SJSA1 (cell line): ENCODE measurements around a stretch of chr19.

DNA sequence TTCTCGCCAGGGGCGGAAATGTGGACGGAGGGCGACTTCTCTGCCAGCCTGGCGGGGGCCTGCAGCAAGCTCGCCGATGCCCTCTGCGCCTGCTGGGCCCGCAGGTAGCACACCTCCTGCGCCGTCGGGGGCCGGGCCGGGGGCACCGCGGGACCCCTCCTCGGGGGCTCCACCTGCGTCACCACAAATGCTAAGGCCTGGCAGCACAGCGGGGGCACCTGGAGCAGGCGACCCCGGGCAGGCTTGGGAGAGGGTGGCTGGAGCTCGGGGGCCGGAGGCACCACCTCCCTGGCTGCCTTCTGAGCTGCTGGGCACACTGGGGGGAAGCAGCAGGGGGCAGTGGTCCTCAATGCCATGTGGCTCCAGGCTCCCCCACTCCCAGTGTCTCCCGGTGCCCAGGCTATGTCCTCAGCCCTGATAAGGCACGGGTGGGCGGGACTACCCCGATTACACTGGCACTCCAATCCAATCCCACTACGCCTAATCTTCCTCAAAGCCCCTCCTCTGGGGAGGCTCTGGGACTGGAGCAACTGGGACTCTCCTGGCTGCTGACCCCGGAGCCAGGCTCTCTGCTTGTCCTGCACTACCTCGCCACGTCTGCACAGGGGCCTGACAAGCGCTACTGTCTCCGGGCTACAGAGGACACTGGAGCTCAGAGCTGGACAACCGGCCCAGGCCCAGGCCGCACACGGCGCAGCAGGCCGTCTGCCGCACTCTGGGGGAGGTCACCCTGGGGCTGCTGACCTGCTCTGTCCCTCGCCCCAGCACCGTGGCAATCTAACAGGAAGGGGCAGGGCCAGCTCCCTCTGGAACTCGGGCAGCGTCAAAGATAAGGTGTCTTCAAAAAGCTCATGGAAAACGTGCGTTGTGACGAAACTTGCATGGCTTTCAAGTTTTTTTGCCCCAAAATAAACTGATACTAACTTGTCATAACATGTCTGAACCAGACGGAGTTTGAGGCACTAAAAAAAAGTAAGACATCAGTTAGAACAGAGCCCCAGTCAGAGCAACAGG lies 11.8 kb upstream of the ATP8B3 start:
- RAMPAGE, long total RNA = no peak

- RAMPAGE, long total RNA = no peak
Observed at GRCh38 chr19:1837248-1838246, 10.7 kb downstream of the REXO1 start.

DNA sequence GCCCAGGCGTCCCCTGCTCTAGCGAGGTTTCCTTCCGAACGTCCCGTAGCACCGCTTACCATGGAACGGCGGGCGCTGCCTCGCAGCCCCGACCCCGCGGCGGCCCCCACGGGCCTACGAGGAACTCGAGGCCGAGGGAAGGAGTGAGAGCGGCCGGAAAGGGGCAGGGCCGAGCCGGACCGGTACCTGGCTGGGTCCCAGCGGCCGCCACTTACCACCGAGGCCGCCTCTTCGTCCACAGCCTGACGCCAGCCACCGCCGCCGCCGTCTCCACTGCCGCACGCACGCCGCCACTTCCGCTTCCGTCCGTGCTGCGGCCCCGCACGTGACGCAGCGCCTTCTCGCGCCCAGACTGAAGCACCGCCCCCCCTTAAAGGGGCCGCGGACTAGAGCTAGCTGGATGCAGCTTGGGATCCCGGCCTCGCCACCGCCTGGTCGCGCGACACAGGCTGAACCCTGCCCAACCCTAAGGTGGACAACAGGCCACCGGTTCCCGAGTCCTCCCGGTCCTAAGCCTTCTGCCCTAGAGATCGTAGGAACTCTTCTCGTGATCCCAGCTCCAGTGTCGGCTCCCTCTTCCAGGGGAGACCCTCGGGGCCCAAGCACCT lies 9.3 kb downstream of the ABHD17A start:
- RAMPAGE, long total RNA = no peak

GRCh38 chr19:1878069-1878833 lies 7.0 kb downstream of the ABHD17A start:
- RAMPAGE, long total RNA = no peak

DNA sequence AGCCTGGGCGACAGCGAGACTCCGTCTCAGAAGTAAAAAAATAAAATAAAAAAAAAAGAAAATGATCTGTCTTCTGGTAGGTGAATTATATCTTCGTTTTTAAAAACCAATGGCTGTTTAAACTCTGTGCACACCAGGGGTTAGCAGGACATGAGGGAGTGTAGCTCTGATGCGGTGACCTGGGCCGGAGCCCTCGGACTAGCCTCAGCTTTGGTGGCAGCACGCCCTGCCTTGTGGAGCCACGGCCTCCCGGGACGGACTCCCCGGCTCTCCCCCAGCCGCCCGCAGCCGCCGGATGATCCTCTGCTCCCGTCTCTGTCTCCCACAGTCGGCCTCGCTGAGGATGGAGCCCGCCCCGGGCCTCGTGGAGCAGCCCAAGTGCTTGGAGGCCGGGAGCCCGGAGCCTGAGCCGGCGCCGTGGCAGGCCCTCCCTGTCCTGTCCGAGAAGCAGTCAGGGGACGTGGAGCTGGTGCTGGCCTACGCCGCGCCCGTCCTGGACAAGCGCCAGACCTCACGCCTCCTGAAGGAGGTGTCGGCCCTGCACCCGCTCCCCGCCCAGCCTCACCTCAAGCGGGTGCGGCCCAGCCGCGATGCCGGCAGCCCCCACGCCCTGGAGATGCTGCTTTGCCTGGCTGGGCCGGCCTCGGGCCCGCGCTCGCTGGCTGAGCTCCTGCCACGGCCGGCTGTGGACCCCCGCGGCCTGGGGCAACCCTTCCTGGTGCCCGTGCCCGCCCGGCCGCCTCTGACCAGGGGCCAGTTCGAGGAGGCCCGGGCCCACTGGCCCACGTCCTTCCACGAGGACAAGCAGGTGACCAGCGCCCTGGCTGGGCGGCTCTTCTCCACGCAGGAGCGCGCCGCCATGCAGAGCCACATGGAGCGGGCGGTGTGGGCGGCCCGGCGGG lies 6.8 kb downstream of the ADAT3 start:
- RAMPAGE, long total RNA = no peak

GRCh38 chr19:1941326-1941591 lies 287 bp downstream of the CSNK1G2 start:
- RAMPAGE, long total RNA = no peak

- RAMPAGE, long total RNA = no peak
Observed at GRCh38 chr19:1954163-1954896, 13.4 kb downstream of the CSNK1G2 start.

DNA sequence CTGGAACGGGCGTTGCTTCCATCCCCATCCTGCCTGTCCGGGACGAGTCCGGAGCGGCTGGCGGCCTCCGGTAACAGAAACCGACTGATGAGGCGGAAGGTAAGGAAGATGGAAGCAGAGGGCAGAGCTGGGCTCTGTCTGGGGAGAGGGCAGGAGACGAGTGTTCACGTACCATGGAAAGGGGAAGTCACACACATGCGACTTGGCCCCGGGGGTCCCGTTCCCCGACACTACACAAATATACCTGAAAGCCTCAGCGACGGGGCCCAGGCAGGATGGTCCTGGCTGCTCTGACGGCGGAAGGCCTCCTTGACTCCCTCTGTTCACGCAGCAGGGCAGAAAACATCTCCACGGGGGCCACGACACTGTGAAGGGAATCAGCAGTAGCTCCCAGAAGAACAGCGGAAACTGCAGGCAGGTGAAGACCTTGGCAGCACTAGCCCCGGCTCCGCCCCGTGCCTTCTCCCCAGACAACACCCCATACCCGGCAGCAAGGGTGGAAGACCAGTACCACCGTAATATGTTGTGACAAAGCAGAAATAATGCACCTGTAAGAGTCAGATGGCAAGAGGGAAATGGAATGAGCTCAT lies 34.0 kb downstream of the BTBD2 start:
- RAMPAGE, long total RNA = no peak

DNA sequence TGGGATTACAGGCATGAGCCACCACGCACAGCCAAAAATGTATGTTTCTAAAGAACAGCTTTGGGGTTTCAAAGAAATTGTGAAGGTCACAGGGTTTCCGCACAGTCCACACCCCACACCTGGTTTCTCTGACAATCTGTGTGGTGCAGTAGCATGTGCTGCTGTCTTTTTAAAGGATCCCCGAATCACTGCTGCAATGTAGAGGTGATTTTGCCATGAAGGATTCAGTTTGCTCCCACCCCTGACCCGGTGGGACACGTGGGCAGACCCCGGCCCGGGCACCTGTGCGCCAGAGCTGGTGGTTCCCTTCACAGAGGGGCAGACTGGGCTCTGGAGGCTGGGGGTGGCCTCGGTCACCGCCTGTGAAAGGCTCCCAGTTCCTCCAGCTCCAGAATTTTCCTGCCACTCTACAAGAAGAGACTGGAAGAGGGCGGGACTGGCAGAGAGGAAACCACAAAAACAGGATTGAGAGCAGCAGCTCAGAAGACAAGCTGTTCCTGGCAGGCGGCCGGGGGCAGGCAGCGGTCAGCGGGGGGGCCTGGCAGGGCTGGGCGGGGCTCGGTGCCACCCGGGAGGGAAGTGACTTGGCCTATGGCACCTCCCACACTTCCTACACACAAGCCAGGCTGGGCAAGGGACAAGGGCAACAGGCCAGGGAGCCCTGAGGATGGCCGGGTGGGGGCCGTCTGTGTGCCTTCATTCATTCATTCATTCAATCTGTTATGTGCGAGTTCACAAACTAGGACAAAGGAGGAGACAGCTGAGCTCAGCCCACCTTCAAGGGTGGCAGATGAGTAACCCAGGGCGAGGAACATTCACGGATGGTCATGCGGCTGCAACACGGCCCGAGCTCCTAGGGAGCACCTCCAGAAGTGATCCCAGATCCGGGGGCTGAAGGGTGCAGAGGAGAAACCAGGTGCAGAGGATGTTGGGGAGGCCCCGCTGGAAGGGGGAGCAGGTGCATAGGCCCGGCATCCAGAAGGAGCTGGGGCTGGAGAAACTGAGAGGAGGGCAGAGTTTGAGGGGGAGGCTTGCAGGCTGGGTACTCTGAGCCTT lies 16.8 kb upstream of the BTBD2 start:
- RAMPAGE, long total RNA = no peak

DNA sequence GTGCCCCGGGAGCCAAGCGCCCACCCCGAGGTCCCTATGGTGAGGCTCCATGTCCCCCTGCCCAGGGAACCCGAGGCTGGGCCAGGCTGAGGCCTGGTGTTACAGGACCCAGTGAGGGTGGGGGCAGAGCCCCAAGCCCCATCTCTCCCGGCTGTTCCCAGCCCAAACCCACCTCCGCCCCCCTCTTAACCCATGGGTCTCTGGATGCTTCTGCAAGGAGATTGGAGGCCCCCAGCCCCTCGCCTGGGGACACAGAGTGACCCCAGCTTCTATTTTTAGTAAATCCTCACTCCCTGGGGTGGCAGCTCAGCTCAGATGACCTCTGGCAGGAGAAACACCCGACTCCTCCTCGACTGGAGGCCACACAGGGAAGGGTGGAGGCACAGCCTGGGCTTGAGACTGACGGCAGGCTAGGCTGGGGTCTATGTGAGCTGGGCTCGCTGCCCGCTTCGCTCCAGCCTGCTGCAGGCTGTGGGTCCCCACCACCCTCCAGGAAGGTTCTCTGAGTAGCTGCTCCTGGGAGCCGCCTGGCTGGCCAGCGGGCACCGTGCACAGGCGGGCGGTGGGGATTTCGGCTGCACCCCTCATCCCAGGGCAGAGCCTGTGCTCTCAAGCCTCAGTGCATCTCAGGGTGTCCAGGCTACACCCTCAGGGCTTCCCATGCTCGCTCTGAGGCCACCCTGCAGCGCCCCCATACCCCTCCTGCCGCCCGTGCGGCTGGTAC lies 10.6 kb downstream of the MKNK2 start:
- RAMPAGE, long total RNA = no peak

DNA sequence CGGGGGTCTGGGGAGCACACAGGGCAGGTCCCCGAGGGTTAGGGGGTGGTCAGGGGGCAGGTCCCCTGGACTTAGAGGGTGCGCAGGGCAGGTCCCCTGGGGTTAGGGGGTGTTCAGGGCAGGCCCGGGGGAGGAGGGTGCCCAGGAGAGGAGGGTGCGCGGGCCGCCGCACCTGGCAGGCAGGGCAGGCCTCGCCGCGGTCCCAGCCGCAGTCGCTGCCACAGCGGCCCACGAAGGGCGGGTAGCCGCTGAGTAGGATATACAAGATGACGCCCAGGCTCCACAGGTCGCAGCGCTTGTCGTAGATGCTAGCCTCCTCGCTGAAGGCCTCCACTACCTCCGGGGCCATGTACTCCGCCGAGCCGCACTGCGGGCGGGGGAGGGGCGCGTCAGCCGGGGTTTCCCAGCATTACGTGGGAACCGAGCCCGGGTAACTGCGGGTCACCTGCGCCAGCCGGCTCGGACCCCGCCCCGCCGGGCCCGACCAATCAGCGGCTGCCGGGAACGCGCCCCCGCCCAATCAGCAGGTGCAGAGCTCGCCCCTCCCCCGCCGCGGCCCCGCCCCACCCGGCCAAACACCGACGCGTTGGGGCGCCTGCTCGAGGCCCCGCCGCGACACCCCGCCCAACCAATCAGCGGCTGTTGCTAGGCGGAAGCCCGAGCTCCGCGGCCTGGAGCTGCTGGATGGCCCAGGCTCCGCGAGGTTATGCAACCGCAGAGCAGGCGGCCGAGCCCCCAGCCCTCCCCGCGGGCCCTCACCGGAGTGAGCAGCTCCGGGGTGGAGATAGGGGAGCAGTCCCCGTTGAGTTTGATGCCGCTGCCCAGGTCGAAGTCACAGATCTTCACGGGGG lies 9.2 kb downstream of the MKNK2 start:
- RAMPAGE, long total RNA = no peak

- RAMPAGE, long total RNA = no peak
Observed at GRCh38 chr19:2043284-2043926, 7.6 kb downstream of the MKNK2 start.

DNA sequence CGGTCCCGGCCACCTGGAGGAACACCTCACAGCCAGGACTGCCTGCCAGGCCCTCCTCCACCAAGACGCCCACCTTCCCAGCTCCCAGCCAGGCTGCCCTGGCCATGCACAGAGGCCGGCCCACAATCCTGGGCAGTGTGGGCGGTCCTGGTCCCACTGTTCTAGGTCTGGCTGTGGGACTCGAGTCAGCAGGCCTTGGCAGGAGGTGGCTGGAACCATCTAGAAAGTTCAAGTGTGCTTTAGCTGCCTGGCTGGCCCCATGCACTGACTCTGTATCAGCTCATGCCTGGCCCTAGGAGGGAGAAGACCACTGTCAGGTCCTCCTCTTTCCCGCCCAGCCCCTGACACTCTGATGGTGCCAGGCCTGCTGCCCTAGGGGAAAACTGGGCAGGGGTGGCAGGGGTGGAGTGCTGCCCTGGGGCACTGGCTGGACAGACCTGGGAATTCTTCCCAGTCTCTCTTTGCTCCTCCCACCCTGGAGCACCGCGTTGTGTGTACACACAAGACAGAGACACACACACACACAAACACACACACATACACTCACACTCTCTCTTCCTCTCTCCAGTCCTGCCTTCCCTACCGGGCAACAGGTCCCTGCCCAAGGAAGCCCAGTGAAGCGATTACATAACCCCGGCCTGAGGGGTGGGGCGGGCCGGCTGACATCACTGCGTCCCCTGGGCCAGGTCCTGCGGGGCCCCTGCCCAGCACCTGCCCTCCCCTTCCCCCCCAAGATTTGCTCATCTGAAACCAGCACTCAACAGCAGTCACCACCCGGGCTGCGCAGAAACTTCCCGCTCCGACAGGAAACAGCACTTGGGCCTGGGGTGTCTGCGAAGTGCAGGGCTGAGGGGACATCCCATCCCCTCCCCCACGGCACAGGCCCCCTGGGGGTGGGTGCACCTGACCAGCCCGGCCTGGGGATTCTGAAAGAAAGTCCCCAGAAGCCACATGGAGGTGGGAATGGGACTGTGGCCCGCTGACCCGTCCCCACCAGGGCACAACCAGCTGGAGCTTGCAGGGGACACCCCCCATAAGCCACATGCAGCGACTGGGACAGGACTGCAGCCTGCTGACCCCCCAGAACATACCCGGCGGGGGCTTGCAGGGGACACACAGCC lies 1.3 kb downstream of the MKNK2 start:
- RAMPAGE, long total RNA = no peak

DNA sequence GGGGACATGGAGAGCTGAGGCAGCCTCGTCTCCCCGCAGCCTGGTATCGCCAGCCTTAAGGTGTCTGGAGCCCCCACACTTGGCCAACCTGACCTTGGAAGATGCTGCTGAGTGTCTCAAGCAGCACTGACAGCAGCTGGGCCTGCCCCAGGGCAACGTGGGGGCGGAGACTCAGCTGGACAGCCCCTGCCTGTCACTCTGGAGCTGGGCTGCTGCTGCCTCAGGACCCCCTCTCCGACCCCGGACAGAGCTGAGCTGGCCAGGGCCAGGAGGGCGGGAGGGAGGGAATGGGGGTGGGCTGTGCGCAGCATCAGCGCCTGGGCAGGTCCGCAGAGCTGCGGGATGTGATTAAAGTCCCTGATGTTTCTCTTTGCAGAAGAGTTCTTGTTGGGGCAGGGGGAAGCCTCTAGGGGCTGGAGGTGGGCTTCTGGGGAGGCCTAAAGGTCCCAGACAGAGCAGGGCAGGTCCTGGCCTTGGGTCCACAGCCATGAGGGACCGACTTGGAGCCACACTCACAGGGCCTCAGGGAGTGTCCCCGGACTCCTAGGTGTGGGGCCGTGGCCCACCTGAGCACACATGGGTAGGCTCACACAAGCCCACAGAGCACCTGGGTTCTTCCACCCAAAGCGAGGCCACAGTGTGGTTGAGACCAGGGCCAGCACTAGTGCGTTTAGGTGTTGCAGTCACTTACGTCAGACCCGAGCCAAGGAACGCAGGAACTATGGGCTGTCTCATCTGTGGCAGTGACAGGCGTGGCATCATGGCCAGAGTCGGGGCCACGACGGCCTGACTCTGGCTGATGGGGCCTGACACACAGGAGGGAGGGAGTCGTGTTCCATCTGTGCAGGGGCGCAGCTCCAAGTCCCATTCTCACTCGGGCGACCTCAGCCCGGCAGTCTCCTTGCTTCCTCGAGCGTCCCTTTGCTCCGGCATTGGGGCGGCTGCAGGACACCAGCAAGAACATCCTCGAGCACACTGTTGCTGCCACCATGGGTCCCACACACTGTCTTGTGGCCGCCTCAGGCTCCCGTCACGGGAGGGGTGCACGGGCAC lies 2.8 kb downstream of the IZUMO4 start:
- RAMPAGE, long total RNA = no peak

DNA sequence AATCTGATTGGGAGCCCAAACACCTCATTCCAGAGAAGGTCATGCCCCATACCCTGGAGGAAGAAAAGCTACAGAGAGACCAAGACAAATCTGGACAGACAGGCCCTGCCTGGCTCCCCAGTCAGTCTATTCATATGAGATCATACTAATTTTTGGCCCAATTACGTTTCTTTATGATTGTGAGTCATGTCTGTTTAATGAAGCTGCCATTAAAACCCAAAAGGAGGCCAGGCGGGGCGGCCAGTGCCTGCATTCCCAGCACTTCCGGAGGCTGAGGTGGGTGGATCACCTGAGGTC lies 3.3 kb upstream of the AP3D1 start:
- RAMPAGE, long total RNA = no peak

DNA sequence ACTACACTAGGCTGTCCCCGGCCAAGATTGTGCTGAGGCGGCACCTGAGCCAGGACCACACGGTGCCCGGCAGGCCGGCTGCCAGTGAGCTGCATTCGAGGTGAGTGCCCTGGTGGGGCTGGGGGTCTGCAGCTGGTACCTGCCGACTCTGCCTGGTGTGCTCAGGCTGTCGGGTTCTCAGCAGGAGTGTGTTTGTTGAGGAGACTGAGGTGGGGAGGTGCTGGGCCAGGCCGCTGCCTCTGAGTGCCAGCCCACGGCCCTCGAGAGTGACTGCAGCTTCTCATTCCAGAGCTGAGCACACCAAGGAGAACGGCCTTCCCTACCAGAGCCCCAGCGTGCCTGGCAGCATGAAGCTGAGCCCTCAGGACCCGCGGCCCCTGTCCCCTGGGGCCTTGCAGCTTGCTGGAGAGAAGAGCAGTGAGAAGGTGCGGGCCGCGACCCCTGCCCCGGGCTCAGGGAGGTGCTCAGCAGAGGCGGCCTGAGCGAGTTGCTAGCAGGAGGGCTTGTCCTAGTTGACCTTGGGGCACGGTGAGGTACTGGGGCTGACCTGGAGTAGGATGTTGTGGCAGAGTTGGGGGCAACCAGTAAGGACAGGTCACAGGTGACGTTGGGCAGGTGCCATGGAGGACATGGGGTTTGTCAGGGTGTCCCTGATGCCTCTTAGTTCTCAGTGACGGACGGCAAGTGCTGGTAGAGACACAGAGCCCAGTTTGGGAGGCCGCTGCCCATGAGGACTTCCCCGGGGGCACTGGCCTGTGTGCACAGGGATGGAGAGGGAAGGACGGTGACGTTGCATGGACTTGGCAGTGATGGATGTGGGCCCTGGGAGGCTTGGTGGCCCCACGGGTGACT lies 19.2 kb downstream of the PLEKHJ1 start:
- RAMPAGE, long total RNA = no peak

DNA sequence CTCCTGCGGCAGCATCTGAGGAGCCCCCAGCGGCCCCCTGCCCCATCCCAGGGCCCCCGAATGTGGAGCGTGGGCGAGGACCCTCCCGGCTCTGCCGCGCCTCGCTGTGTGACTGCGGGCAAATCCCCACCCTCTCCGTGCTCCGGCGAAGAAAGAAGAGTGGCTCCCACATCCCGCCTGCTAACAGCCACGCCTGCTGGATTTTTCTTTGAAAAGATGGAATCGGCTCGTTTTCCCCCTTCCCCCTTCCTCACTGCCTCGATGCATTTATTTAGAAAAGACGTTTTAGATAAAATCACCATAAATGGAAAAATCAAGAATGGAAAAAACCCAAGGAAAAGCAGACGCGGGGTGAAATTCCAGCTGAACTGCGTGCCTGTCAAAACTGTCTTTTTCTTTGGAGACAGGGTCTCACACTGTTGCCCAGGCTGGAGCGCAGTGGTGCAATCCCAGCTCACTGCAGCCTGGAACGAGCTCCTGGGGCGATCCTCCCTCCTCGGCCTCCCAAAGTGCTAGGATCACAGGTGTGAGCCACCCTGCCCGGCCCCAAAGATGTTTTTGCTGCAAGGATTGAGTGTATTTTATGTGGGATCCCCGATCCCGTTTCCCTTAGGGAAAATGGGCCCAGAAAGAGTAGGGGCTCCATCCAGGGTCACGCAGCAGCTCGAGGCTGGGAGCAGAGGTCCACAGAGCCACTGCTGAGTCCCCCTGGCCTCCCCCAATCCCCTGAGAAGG lies 776 bp upstream of the PEAK3 start:
- RAMPAGE, long total RNA = no peak

DNA sequence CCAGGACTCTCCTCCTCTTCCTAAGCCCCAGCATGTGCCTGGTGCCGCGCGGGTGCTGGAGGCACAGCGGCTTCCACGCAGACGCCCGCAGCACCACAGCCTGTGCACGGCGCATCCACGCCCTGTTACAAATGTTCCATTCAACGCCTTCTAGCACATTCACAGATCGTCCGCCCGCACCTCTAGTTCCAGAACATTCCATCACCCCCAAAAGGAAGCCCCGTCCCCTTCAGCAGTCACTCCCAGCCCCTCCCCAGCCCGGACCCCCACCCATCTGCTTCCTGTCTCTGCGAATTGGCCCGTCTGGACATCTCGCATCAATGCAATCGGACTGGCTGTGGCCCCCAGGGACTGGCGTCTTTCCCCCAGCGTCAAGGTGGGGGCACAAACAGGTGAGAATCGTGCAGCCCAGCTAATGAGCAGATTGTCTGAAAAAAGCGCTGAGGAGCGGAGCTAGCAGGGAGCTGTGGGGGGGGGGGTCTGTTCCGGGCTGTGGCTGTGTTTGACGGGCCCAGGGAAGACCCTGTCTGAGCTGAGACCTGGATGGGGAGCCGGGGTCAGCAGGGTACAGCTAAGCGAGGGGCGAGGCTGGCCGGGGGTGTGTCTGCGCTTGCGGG lies 5.0 kb downstream of the LINGO3 start:
- RAMPAGE, long total RNA = no peak

DNA sequence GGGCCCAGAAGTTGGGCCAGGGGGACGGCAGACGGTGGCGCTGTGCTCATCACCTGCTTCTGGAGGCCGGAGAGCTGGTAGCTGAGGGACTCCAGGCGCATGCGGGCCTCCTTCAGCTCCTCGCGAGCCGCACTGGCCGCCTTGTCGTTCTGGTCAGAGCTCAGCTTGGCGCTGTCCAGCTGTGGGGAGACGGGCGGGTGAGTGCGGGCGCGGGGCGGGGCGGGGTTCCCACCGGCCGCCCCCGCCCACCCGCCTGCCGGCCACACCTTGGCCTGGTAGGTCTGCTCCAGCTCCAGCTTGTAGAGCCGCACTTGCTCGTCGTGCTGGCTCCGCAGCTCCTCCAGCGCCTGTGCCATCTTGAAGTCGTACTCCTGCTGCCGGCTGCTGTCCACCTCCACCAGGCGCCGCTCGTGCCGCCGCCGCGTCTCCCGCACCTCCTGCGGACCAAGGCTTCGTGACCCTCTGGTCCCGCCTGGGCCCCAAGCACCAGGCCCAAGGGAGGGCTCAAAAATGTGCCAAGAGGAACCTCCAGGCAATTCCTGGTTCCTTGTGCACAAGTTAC lies 7.4 kb upstream of the TIMM13 start:
- RAMPAGE, long total RNA = no peak

- RAMPAGE, long total RNA = no peak
Observed at GRCh38 chr19:2455977-2456506, 717 bp downstream of the LMNB2 start.